ENCODE measurements around a stretch of chr1.

- PRO-cap: no peak
- CAGE, long polyA plus RNA: no peak
Measured at GRCh38 chr1:200866289-200867200, 6.2 kb upstream of the GPR25 start.

- PRO-cap: no peak
- CAGE, long polyA plus RNA: start-site peak on the minus strand at chr1:200870189-200870236, 28 and 57 reads in 2 replicates
Measured at GRCh38 chr1:200869900-200870470, 2.8 kb upstream of the GPR25 start.

GRCh38 chr1:200888069-200888830 is 6.5 kb upstream of the INAVA start:
- PRO-cap: bidirectional peak, plus-strand start at chr1:200888545, minus-strand start at chr1:200888357
- CAGE, long polyA plus RNA: no peak

DNA sequence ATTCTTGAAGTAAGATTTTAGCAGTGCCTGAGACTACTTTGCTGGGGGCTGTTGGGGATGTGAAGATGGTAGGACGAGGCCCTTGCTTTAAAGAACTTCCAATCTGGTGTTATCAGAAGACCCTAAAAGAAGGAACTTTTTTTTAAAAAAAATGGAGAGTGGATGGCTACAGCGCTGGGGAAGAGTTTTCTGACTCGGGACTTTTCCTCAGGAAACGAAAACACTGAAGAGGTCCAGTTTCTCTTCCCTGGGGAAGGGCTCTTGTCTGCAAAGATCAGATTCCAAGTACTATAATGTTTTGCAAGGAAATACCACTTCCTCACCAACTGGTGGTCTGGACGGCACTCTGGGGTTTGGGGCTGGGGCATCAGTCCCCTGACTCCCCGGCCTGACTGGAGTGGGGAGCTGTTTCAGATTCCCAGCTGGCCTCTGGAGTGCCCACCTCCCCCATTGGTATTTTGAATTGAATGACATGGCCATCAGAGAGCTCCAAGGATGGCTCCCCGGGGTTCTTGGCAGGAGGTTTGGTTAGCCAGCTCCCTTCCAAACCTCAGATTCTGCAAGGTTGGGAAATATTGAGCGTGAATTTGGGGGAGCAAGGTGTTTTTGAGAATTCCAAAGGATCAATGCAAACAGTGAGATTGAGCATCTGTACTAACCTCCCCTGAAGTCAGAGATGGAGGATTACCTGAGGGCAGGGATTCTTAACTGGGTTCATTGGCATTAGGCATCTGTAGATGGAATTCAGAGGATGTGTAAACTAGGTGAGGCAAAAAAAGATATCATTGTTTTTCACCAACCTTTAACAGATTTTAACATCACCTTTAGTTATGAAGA is 2.2 kb upstream of the INAVA start:
- PRO-cap: no peak
- CAGE, long polyA plus RNA: no peak

GRCh38 chr1:201014513-201014877 is 9.0 kb downstream of the KIF21B start:
- PRO-cap: no peak
- CAGE, long polyA plus RNA: no peak

DNA sequence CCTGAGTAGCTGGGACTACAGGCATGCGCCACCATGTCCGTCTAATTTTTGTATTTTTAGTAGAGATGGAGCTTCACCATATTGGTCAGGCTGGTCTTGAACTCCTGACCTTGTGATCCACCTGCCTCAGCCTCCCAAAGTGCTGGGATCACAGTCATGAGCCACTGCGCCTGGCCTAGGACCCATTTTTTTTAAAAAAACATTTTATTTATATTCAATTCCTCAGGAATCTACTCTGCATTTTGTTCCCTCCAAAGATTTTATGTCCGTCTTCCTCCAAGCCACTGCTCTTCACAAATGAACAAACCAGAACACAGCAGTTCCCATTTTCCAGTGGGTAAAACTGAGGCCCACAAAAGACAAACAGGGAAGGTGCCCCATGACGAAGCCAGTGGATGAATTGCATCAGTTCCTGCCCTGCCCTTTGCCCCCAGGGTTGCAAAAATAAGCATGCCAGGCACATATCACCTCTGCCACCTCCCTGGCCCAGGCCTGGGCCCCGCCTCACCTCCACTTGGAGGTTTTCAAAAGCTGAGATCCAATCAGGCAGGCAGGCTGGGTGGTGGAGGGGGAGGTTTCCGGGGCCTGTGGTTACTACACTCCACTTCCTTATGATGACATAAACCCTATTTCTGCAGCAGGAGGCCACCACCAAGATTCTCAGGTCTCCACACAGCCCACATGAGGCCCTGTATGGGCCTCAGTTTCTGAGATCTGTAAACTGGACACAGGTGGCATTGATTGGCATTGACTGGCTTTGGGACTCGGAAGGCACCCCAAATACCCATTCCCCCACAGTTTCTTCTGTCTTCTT is 4.2 kb downstream of the KIF21B start:
- PRO-cap: bidirectional peak, plus-strand start at position 620 of the sequence, minus-strand start at position 431 of the sequence
- CAGE, long polyA plus RNA: no peak

- PRO-cap: no peak
- CAGE, long polyA plus RNA: no peak
Measured at GRCh38 chr1:201171072-201171784, 17.0 kb upstream of the TMEM9 start.

DNA sequence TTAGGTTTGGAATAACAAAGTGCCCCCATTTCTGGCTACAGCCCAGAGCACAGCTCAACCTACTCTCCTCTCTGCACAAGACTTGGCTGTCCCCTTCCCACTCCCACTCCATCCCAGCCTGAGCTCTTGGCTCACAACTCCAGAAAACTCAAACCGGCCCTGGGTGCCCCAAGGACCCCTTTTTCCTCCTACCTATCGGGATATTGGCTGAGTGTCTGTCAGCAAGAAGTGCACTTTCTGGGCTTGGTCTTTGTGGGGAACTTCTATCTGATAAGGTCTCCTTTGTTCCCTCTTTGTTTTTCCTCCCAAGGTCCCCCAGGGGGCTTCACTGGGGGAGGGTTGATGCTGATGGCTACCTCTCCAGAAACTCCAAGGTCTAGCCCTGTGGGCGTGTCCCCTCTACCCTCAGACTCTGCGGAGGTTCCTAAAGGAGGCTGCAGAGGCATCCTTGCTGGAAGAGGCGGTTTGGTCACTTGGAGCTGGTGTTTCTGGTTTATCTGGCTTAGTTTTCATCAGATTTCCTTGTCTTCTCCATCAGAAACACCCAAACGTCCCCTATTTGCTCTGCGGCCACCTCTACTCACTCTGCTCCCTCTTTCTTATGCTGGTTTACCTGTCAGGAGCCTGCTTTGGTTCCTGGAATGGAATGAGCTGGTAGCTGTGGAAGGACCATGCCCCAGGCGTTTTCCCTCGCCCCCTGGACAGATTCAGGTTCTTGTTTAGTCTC is 2.4 kb downstream of the PKP1 start:
- PRO-cap: no peak
- CAGE, long polyA plus RNA: no peak

- PRO-cap: no peak
- CAGE, long polyA plus RNA: no peak
Measured at GRCh38 chr1:201365577-201366093, 11.8 kb downstream of the TNNT2 start.

DNA sequence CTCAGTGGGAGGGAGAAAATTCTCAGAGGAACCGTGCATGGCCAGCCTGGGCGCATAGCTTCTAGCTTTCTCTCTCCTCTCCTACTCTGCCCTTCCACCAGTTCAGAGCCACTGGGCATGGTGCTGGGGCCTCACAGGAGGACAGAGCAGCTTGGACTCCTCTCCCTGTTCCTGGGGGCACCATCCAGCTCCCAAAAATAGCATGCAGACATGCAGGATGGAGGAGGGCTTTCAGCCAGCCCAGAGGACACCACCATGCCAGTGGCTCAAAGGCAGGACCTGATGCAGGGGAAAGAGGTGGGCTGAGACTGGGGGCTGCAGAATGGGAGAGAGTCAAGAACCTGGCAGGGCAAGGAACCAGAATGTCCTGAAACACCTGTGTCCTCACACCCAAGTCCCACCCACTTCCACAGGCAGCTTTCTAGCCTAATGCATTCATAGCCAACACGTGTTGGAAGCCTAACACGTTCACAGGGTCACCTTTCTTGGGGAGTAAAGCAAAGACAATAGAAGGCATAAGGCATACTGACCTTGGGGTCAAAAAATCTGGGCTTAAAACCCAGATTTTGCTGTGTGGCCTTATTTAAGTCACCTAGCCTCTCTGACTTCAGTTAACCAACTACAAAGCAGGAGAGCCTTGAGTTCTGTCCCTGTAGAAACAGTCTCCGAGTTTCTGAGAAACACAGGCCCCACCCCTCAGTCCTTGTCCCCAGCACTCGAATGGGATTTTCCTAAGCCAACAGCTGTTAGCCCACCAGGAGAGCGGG is 1.6 kb downstream of the TNNT2 start:
- PRO-cap: no peak
- CAGE, long polyA plus RNA: no peak

GRCh38 chr1:201382847-201383295 is 5.4 kb upstream of the TNNT2 start:
- PRO-cap: no peak
- CAGE, long polyA plus RNA: no peak

DNA sequence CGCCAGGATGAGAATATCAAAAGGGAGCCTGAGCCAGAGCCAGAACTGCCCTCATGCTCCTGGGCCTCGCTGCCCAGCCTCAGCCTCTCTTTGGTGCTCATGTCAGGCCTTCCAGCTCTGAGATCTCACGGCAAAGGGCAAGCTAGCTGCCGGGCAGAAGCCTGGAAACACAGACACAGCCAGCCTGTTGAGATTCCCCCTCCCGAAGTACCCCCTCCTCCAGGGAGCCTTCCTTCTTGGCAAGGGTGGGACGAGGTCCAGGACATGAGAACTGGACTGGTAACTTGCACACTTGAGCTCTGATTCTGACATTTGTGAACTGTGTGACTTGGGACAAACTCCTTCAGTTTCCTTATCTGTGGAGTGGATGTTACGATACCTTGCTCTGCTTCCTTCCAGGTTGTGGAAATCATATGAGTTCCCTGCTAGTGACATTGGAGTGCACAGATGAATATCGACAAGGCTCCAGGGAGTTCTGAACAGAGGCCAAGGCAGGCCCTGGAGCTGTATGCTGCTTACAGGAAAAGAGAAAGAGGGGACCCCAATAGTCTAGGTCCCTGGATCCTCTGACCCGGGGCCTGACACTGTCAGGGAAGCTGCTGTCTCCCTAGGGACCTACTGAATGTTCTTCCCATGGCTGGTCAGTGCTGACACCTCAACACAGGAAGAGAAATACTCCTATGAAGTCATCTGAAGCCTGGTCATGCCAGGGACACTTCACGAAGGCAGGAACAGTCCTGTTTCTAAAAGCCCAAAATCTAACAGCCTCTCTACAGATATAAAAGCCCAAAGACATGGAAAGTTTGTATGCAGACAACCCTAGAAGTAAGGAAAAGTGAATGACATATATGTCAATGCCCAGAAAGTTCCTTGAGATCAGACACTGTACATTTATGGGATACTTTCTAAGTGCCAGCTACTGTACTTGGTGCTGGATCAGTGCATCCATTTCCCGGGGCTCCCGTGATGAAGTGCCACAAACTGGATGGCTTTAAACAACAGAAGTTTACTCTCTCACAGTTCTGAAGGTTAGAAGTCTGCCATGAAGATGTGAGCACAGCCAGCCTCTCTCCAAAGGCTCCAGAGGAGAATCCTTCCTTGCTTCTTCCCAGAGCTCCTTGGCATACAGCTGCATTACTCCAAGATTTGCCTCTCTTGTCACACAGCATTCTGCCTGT is 1.7 kb upstream of the LAD1 start:
- PRO-cap: no peak
- CAGE, long polyA plus RNA: no peak

GRCh38 chr1:201403724-201404188 is 4.6 kb upstream of the LAD1 start:
- PRO-cap: no peak
- CAGE, long polyA plus RNA: no peak

- PRO-cap: no peak
- CAGE, long polyA plus RNA: no peak
Measured at GRCh38 chr1:201422285-201422642, 734 bp upstream of the TNNI1 start.

DNA sequence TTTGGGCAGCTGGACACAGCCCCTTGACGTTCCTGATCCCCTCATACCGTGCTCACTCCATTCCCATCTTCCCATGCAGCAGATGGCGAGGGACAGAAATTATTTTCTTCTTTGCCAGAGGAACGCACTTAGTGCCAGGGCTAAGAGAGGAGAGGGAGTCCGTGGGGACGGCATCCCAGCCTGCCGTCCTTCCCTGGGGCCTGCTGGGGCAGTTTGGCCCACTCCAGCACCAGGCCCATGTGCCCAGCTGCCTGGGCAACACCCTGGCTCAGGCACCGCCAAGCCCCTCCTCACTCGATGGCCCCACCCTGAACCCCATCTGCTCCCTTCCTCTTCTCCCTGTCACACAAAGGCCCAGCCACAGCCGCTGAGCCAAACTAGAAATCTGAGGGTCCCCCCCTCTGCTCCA is 8.1 kb upstream of the TNNI1 start:
- PRO-cap: no peak
- CAGE, long polyA plus RNA: no peak

GRCh38 chr1:201448855-201449524 is 20.0 kb downstream of the PHLDA3 start:
- PRO-cap: no peak
- CAGE, long polyA plus RNA: no peak

DNA sequence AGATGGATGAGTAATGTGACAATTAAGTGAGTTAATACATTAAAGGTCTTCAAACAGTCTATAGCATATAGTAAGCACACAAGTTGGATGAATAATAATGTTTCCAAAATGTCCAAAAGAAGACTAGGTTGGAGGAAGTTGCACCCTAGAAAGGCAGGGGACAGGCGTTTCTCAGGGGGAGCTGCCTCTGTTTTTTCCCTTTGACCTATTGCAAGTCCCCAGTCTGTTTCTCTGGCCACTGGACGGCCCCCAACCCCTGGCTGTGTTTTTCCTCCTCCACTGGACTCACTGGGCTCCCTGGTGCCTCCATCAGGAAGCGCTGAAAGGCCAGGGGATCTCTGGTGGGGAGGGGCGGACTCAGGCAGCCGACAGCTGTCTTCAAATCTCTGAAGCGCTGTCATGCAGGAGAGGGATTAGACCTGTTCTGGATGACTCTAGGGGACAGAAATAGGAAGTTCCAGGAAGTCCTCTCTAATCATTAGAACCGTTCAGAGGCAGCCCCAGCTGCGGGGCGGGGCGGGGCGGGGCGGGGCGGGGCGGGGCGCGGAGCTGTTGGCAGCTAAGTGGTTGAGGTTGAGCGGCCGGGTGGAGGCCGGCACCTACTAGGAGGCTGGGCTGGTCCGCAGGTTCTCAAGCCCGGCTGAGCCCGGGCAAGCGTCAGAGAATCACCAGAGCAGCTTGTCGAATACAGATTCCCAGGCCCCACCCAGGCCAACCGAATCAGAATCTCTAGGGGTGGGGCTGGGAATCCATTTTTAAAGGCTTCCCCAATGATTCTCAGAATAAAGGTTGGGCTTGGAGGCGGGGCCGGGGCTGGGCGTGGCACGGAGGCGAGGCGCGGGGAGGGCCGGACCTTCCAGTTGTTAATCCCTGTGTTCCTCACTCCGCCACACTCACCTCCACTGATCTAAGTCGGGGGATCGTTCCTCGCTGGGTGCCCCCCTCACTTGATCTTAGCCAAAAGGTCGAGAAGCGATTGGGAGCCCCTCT is 11.3 kb upstream of the PHLDA3 start:
- PRO-cap: unidirectional peak, minus-strand start at position 449 of the sequence
- CAGE, long polyA plus RNA: no peak

DNA sequence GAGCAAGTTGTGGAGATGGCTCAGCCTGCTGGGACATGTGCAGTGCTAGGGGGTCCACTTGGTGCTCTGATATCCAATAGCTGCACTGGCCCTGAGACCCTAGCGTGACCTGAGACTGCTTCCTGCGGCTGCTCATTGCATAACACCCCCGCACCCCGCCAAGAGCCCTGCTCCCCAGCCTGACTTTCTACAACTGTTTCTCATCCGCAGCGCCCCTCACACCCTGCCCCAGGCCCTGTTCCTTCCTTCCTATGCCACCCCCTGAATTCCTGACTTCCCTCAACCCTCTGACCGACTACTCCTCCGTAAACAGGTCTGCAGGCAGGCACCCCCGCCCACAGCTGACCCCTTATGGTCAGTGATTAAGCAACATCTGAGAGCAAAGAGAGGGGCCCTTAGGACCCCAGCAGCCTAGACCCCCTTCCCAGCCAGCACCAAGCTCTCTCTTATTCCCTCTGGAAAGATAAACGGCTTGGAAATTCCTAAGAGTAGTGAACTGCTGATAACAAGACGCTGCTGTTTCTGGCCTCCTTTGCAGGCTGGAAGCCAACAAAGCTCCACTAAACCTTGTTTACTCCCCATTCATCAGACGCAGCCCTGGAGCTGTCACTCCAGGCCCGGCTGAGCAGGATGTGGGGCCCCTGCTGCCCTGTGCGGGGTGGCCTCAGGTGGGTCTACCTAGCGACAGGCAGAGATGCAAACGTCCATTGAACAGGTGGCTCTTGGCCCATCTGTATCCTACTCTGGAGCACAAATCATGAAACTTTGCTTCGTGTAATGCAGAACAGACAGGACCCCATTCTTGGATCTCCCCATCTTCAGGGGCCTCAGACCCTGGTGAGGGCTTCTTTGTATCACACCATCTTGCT is 12.8 kb downstream of the CSRP1 start:
- PRO-cap: no peak
- CAGE, long polyA plus RNA: no peak

- PRO-cap: no peak
- CAGE, long polyA plus RNA: no peak
Measured at GRCh38 chr1:201498786-201499373, 8.0 kb downstream of the CSRP1 start.

DNA sequence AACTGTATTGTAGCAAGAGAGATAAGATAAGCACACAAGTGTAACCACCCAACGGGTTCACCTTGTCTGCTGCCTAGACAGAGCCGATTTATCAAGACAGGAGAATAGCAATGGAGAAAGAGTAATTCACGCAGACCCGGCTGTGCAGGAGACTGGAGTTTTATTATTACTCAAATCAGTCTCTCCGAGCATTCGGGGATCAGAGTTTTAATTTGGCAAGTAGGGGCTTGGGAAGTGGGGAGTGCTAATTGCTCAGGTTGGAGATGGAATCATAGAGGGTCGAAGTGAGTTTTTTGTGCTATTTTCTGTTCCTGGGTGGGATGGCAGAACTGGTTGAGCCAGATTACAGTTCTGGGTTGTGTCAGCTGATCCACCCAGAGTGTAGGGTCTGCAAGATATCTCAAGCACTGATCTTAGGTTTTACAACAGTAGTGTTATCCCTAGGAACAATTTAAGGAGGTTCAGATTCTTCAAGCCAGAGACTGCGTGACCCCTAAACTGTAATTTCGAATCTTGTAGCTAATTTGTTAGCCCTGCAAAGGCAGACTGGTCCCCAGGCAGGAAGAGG is 8.4 kb upstream of the CSRP1 start:
- PRO-cap: no peak
- CAGE, long polyA plus RNA: no peak